SJCRH30 (cell line): ENCODE data around the gene PTPN6.

- RAMPAGE, long total RNA, result no peak
These were observed 1.9 kb upstream of the NOP2 start for GRCh38 chr12:6569748-6570594.

- RAMPAGE, long total RNA, result no peak
These were observed 7.5 kb upstream of the NOP2 start for GRCh38 chr12:6575599-6575899.

DNA sequence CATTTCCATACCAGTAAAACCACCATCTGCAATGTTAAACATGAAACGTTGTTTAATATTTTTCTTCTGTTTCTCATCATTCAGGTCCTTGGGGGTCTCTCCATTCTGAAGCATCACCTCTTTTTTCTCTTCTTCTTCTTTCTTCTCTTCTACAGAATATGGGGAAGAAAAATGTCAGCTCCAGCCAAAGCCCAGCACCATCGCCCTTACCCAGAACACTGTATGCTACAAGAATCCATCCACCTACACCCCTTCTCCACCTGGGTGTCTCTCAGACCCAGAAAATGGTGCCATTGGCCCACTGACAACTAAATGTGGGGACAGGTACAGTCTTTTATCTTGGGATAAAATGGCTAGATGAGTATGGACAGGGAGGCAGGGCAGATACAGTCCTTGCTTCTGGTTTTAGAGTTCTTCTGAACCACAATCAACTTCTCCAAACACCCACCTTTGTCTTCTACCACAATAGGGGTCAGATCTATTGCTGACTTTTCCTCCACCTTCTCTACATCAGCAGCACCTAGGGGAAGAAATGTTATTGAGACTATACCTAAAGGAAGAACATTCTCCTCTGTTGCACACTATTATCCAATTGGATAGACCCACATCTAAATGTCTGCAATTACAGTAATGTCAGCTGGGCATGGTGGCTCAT lies 10.4 kb upstream of the NOP2 start:
- RAMPAGE, long total RNA, result no peak

- RAMPAGE, long total RNA, result no peak
These were observed 16.2 kb upstream of the NOP2 start for GRCh38 chr12:6584327-6584751.

DNA sequence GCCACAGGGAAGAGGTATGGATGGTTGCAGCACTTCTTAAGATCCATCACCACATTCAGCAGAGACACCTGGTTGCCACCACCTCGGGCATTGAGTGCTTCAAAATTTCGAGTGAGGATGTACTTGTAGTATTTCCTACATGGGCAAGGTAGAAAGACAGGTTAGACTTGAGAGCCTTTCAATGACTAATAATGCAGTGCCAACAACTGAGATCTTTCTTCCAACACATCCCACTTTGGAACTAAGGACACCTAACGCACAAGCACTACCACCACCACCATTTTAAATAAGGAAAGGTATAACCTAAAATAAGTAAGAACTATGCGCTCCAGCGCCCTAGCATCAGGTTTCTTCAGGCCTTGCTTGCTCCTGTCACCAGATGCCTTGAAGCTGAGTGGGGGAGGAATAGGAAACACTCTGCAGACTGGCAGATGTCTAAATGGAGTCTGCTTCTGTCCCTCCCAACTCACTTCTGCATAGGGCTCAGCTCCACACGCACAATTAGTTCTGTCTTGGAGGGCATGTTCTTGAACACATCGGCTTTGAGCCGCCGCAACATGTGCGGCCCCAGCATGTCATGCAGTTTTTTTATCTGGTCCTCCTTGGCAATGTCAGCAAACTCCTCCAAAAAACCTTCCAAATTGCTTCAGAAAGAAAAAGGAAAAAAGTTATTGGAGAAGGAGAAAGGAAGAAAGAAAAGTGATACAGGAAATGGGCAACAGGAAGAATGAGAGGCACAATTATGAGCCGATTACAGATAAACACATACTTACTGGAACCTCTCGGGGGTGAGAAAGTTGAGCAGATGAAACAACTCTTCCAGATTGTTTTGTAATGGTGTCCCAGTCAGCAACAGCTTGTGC lies 15.0 kb downstream of the CHD4 start:
- RAMPAGE, long total RNA, result no peak

GRCh38 chr12:6638828-6640008 lies 3.5 kb upstream of the LPAR5 start:
- RAMPAGE, long total RNA, result no peak

DNA sequence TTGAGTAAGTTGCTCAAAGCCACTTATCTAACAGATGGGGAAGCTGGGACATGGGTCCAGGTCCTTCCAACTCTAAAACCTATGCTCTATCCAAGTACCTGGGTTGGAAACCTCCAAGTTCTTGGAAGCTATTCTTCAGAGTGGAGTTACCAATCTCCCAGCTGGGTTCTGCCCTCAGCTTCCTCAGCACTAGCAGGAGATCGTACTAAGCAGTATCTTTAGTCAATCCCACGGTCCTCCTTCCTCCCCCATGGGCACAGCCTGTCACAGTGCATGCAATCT lies 5.3 kb upstream of the LPAR5 start:
- RAMPAGE, long total RNA, result no peak

- RAMPAGE, long total RNA, result no peak
These were observed 5.3 kb downstream of the COPS7A start for GRCh38 chr12:6729101-6729683.

DNA sequence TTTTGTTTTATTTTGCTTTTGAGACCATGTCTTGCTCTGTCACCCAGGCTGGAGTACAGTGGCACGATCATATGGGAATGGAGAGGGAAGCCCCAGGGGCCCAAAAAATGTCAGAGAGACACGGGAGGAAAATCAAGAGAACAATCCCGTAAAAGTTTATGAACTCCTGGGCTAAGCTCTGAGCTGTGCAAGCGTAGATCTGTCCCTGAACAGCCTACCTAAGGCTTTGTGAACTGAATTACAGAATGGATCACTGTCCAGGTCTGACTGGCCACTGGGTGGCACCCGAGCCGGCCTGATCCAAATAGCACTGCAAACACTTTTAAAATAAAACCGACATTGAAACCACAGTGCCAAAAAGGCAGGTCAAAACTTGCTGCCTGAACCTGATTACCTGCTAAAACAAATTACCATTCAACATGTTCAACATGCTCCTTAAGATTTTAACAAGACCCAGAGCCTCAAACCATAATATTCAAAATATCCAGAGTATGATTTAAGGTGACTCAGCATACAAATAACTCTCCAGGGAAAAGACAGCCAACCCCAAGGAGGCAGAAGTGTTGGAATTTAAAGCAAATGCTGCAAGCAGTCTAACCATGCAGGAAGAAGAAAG lies 11.9 kb downstream of the COPS7A start:
- RAMPAGE, long total RNA, result no peak

DNA sequence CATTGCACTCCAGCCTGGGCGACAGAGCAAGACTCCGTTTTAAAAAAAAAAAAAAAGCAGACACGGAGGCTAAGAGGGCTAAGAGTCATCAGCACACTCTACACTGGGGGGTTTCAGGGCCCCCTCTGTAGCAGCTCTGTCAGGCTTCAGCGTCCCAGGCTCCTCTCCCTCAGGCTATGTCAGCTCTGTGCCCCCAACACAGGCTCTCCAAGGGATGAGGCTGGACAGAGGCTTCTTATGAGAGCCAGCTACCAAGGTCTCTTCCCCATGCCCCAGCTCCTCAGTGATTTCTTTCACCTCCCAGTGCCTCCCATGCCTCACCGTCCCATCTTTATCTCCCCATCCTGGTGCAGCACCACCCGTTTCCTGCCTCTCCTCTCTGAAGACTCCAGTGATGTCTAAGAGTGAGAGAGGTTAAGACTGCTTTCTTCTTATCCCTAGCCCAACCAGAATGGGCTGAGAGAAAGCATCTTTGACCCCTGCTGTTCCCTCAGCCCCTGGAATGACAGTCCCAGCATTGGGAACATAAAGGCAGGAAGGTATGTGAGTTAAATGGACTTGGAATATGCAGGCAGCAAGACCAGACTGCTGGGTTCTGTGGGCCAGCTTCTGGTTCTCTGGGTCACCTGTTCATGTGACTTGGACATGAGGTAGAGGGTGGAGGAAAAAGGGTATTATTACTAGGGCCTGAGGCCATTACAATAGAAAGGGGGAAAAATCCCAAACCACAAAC lies 8.1 kb downstream of the MLF2 start:
- RAMPAGE, long total RNA, result no peak

DNA sequence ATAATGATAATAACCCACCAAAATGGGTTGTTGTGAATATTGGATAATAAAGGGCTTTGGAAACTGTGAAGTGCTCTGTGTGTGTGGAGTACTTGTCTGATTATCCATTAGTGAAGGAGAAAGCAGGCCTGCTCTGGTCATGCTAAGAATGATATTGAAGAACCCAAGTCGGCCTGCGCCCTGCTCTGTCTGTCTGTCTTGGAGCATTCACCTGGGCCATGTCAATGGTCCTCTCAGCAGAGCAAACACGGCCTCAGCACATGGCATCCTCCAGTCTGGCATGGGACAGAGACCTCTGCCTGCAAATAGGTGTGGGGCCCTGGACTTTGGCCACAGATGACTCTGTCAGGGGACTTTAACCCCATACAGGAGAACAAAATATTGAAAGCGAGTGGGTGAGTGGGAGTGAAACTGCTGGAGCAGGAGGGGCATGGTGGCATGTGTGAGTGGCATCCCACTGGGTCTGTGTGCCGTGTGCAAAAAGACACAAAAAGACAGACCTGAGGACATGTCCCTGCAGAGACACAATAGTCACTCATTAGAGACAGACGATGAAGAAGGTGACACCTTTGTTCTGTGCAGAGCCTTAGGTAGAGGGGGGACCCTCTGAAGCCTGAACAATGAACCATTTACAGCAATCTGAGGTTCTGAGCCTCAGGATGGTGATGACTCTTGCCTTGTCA lies 7.3 kb downstream of the LAG3 start:
- RAMPAGE, long total RNA, result no peak

DNA sequence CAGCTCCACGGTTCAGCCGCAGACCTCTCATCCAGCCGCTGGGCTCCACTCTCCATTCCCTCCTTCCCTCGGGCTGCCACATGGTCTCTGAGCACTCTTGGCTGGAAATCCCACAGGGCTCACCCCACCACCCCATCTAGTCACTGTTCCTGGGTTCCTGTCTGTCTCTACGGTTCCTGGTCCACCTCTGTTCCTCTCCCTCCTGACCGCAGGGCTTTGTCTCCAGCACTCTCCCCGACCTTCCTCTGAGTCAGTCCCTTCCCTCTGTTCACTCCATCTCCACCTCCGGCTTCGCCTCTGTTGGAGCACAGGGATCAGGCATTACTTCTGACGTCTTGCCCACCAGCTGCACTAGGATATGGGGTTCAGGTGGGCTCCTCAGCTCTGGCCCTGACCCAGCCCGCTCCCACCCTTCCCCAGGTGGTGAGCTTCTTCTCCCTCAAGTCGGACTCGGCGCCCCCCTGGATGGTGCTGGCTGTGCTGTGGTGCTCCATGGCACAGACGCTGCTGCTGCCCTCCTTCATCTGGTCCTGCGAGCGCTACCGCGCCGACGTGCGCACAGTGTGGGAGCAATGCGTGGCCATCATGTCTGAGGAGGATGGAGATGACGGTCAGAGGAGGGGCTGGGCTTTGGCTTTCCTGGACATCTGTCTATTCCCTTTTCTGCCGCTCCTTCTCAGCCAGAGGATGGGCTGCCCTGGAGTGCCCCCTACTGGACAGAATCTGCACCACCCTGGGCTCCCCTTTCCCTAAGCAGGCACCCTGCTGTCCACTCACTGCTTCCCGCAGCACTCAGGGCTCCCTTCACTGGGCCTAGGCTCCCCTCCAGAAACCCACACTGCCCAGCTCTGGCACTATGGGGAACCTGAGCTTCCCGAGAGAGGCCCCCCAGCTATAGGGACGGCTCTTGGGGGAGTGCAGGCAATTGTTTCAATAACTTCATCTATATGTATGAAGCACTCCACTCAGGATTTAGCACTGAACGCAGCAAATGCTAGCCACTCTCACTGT lies 2.8 kb upstream of the P3H3 start:
- RAMPAGE, long total RNA, result no peak

DNA sequence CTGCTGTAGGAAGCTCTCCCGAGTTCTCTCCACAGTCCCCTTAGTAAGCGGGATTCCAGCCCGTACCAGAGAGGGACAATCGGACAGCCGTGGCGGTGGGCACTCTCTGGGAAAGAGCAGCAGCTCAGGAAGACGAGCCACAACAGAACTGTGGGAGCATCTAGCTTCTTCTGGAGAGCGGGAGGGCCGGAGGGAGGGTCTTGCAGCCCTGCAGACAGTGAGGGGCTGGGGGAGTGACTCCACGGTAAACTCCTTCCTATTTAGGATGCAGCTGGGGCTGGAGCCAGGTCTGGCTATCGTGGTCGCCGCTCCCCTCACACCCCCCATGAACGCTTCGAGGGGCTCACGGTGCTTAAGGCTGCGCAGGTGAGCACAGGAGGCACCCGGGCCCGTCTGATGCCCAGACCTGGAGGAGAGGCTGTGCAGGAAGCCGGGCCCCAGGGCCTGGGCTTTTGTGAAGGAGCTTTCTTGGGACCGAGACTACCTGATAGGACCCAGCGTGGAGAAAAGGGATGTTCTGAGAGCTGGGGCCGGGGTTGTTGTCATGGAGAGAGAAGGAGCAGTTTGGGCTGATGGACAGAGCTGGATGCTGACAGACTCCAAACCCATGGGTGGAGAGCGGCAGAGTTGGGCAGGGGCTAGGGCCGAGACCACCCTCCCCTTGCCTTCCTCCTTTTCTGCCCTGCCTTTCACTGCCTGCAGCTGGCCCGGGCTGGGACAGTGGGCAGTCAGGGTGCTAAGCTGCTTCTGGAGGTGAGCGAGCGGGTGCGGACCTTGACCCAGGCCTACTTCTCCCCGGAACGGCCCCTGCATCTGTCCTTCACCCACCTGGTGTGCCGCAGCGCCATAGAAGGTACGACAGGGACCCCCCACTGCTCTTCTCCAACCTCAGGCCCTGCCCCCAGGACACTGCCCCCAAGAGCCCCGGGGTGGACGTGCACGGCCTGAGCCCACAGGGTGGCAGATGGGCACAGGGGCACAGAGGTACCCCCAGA lies 3.7 kb upstream of the GNB3 start:
- RAMPAGE, long total RNA, result no peak

GRCh38 chr12:6871935-6873018 lies 826 bp downstream of the SPSB2 start:
- RAMPAGE, long total RNA, result no peak

DNA sequence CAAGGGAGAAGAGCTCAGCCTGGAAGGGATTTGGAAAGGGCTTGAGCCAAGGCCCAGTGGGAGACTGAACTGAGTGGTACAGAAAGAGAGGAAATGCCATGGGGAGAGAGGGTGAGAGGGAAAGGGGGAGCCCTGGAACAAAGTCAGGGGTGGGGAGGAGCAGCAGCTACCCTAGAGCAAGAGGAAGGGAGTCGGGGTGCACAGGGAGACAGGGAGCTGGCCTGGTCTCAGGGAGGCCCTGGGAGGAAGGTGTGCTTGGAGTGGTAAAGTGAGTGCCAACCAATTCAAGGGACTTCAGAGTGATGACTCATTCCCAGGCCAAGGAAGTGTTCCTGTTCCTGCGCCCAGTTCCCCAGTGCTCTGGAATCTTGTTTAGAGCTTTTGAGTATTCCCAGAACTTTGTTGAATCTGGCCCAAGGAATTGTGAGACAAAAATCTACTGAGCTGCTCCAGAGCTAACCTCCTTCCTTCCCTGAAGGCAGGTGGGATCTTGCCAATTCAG lies 2.4 kb upstream of the ATN1 start:
- RAMPAGE, long total RNA, result no peak

DNA sequence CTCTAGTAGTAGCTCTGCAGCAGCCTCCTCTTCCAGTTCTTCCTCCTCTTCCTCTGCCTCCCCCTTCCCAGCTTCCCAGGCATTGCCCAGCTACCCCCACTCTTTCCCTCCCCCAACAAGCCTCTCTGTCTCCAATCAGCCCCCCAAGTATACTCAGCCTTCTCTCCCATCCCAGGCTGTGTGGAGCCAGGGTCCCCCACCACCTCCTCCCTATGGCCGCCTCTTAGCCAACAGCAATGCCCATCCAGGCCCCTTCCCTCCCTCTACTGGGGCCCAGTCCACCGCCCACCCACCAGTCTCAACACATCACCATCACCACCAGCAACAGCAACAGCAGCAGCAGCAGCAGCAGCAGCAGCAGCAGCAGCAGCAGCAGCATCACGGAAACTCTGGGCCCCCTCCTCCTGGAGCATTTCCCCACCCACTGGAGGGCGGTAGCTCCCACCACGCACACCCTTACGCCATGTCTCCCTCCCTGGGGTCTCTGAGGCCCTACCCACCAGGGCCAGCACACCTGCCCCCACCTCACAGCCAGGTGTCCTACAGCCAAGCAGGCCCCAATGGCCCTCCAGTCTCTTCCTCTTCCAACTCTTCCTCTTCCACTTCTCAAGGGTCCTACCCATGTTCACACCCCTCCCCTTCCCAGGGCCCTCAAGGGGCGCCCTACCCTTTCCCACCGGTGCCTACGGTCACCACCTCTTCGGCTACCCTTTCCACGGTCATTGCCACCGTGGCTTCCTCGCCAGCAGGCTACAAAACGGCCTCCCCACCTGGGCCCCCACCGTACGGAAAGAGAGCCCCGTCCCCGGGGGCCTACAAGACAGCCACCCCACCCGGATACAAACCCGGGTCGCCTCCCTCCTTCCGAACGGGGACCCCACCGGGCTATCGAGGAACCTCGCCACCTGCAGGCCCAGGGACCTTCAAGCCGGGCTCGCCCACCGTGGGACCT lies 7.1 kb upstream of the C12orf57 start:
- RAMPAGE, long total RNA, result no peak

DNA sequence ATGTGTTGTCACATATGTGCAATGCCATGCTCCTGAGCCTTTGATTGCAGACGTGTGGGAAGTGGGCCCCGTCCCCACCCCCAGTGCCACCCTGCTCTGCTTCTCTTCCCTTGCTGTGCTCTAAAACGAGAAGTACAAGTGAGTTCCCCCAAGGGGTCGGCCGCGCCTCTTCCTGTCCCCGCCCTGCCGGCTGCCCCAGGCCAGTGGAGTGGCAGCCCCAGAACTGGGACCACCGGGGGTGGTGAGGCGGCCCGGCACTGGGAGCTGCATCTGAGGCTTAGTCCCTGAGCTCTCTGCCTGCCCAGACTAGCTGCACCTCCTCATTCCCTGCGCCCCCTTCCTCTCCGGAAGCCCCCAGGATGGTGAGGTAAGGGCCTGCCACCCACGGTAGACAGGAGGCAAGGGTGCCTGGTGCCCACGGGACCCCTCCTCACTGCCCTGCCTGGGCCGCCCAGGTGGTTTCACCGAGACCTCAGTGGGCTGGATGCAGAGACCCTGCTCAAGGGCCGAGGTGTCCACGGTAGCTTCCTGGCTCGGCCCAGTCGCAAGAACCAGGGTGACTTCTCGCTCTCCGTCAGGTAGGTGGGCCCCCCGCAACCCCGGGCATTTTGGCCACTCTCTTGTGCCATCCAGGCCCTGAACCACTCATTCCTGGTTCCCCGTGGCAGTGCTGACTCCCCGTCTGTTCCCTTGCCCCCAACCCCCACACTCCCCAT lies at the start of gene PTPN6:
Gene PTPN6, plus strand, starts transcription at position 203 of the 716 bp plus-strand sequence.
- RAMPAGE, long total RNA, result no peak

- RAMPAGE, long total RNA, result no peak
These were observed 2.2 kb downstream of the PHB2 start for GRCh38 chr12:6968184-6968725.

GRCh38 chr12:6977280-6978078 lies 6.8 kb downstream of the EMG1 start:
- RAMPAGE, long total RNA, result no peak

DNA sequence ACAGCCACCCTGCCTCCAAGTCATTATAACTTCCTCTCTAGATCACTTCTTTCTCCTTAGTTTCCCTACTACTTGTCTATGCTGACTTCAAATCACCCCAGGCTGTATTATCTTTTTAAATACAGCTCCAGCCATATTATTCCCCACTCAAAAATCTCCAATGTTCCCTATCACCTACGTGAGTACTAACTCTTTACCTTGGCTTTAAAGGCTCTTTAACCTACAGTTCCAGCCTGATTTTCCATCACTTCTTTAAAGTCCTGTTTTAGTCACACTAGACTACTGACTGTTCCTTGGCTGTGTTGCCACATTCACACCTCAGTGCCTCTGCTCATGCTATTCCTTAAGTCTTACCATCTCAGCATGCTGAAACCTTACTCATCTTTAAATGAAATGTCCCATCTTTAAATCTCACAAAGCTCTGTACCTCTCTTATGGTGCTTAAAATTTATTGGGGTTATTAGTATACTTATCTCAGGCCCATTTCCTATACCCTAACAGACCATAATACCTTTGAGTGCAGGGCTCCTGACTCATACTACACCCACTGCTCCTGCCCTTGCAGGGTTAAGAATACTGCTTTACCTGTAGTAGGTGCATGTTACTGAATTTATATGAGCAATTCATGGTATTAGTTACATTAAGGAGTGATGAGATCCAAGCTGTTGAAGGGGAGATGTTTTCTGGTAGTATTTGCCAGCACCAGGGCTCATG lies 4.4 kb downstream of the LPCAT3 start:
- RAMPAGE, long total RNA, result no peak